Sigmoid colon (tissue), 4 donors: ENCODE results near the gene B3GNT5.

DNA sequence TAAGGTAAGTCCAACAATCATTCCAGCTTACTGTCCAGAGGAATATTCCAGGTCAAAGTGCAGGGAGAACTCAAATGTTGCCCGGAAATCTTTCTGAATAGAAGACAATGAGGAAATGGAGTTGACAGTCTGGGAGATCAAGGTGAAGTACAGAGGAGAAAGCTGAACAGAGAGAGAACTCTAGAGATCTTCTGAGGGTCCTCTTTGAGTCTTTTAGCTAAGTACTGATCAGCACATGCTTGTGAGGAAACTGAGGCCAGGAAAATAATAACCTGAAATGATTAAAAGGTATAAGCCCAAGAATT is 207.5 kb upstream of the ATP11B start:
- PRO-cap = no peak
- RAMPAGE, long total RNA, 4 experiments = no peak in any of the 4 experiments

DNA sequence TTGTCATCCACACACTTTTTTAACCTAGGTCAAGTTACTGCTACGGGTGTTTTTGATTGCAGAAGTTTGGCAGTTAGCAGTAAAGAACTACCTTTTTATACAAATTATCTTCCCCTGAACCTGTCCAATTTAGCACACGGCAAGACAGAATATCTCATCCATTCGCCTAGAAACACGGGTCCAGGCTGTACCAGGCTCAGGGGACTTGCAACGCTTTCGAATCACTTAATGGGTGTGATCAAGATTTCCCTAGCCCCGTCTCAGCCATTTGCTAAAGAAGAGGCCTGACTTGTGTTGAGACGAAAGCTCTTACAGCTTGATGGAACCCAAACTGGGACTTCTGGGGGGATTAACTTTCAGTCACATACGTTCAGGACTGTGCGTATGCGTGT is 596 bp upstream of the ATP11B start:
- PRO-cap = no peak
- RAMPAGE, long total RNA, 4 experiments = no peak in any of the 4 experiments

DNA sequence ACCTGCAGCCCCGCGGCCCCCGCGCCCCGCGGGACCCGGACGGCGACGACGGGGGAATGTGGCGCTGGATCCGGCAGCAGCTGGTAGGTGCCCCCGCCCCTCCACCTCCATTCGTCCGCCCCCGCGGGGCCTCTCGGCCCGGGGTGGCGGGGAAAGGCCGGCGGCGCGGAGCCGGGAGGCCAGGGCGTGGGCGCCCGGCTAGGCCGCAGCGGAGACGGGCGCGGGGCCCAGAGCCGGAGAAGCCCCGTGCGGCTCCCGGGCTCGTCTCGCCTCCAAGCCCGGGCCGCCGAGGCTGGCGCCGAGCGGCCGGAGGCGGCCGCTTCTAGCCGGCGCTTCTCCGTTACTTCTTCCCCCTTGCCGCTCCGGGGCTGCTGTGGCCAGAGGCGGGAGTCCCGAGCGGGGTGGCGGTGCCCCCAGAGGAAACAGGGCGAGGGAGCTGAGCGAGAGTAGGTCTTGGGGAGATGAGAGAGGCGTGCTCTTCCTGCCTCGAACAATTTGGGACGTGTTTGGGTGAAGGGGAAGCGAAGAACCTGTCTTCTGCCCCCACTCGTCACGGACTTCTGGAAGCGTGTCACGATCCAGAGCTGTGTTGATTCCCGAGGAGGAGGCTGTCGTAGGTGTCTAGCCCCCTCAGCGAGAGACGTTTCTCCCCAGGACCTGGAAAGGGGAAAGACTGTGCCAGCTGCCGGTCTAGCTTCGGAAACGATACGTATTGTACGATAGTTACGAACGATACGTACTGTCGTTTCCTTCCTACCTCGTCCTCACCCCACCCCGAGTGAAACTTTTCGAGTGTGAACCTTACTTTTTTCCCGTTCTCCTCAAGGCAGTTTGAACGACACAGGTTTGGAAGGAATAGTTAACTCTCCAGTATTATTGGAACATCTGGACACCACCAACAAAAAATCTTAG is 656 bp downstream of the ATP11B start:
- PRO-cap = unidirectional peak, minus-strand start at position 560 of the sequence
- RAMPAGE, long total RNA, 4 experiments = no peak in any of the 4 experiments

DNA sequence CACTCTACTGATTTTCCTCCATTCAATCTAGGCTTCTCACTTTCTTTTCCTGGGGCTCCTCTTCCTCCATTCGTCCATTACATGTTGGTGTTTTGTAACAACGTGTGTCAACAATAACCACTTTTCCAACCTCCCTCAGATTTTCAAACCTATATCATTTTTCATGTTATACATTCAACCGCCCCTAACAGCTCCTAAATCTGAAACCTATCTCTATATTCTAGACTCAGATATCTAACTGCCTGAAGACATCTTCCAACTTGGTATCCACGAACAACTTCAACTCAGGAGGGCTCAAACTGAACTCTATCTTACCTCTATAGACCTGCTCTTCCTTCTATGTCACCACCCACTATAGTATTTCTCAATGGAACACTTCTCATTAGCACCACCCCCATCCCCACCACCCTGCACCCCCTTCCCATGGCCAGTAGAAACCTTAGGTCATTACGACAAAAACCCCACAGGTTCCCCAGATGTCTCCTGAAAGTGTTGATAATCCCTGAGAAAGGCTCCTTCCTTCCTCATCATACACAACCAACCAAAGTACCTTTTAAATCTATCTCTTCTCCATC is 28.0 kb downstream of the DCUN1D1 start:
- PRO-cap = no peak
- RAMPAGE, long total RNA, 4 experiments = no peak in any of the 4 experiments

GRCh38 chr3:183038671-183039258 is 58.4 kb upstream of the DCUN1D1 start:
- PRO-cap = no peak
- RAMPAGE, long total RNA, 4 experiments = no peak in any of the 4 experiments

DNA sequence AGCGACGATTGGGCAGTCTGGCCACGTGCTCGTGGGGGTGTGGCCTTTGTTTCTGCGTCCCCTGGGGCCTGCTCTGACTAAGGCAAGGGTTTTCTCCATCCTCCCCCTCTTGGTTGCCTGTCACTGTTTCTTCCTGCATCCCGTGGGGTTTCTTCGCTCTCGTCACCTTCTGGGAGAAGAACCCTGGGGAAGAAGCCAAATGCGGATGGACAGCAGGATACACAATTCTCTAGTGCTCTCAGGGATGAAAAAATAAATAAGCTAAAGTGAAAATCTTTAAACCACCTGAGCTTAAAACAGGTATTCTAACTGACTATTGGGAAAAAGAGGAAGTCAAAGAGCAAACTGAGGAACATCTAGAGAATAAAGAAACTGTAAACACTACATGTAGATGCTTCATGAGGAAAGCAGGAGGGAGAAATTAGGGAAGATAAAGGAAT is 360 bp upstream of the MCCC1 start:
- PRO-cap = bidirectional peak, plus-strand start at position 126 of the sequence, minus-strand start outside the sequence
- RAMPAGE, long total RNA, 4 experiments = no peak in any of the 4 experiments

- PRO-cap = no peak
- RAMPAGE, long total RNA, 4 experiments = no peak in any of the 4 experiments
Observed at GRCh38 chr3:183153229-183153462, 9.4 kb downstream of the LAMP3 start.

GRCh38 chr3:183179150-183180023 is 16.9 kb upstream of the LAMP3 start:
- PRO-cap = no peak
- RAMPAGE, long total RNA, 4 experiments = no peak in any of the 4 experiments

GRCh38 chr3:183210486-183210813 is 42.6 kb upstream of the B3GNT5 start:
- PRO-cap = no peak
- RAMPAGE, long total RNA, 4 experiments = no peak in any of the 4 experiments

- PRO-cap = no peak
- RAMPAGE, long total RNA, 4 experiments = no peak in any of the 4 experiments
Observed at GRCh38 chr3:183212024-183212460, 41.0 kb upstream of the B3GNT5 start.

- PRO-cap = no peak
- RAMPAGE, long total RNA, 4 experiments = no peak in any of the 4 experiments
Observed at GRCh38 chr3:183224382-183224922, 28.6 kb upstream of the B3GNT5 start.

DNA sequence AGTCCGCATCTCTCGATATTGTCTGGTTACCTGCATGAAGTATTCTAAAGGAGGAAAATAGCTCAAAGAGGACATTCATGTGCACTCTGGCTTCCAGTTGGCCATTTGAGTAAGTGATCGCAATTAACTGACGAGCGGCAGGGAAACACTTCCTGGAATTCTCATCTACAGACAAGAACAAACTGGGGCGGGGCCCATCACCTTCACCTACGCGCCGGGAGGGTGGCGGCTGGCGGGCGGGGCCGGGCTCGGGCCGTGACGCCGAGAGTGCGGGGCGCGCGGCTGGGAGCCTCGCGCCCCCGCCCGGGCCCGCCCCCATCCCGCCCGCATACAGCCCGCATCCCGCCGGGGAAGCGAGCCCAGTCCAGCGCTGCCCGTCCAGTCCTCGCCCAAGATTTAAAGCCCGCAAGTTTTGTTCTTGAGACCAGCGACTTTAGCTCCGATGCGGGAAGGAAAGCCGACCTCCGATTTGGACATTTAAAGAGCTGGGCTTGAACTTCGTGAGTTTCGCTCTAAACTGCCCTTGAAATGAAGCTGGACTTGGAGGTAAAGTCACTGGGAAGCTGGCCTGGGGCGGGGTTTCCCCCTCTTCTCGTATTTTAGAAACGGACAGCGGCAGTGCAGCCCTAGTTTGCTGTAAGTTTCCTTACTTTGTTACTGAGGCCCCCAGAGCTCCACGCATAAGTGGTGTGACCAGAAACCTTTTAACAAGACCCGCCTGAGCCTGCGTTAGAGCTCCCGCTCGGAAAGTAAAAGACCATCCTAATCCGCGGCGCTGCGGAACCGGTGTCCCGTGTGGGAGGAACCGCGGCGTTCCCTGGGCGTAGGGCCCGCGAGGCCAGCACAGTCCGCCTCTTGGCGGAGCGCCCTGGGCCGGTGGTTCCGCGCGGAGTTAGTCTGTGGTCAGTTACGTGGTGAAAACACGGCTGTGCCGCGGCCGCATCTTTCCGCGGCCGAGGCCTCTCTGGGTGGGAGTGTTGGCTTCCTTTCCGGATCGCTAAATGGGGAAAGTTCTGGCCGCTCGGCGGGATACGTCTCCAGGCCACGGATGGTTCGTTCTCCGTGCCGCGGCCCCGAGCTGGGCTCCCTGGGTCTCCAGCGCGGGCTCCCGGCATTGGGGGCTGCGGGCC is at the start of gene B3GNT5:
B3GNT5 (plus strand) TSS at position 327 of the 1,130 bp plus-strand sequence.
- PRO-cap = unidirectional peak, plus-strand start at position 900 of the sequence
- RAMPAGE, long total RNA, 4 experiments = start-site peak on the plus strand in 3 of 4 experiments, centred at positions 345 to 359 of the sequence, 9 to 28 reads per replicate

DNA sequence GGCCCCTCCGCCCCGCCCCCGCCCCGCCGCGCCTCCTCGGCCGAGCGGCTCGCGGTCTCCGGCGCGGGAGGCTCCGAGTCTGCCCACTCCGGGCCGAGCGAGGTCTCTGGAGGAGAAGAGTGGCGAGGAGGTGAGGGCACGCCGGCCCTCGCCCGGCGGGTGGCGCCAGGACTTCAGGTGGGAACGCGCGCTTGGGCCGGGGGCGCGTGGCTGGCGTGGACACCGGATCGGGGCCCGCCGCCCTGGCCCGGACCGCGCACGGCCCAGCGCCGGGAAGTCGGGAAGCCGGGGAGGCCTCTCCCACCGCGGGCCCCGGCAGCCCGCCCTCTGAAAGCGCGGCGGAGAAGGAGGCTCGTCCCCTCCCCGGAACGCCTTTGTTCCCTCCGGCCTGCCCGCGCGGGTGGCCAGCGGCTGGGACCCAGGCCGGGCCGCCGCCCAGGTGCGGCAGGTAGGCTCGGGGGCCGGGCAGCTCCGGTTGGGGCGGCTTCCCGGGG is 1.1 kb downstream of the B3GNT5 start:
- PRO-cap = no peak
- RAMPAGE, long total RNA, 4 experiments = start-site peak on the plus strand in 2 of 4 experiments, centred at positions 58 to 63 of the sequence, 6 to 30 reads per replicate

DNA sequence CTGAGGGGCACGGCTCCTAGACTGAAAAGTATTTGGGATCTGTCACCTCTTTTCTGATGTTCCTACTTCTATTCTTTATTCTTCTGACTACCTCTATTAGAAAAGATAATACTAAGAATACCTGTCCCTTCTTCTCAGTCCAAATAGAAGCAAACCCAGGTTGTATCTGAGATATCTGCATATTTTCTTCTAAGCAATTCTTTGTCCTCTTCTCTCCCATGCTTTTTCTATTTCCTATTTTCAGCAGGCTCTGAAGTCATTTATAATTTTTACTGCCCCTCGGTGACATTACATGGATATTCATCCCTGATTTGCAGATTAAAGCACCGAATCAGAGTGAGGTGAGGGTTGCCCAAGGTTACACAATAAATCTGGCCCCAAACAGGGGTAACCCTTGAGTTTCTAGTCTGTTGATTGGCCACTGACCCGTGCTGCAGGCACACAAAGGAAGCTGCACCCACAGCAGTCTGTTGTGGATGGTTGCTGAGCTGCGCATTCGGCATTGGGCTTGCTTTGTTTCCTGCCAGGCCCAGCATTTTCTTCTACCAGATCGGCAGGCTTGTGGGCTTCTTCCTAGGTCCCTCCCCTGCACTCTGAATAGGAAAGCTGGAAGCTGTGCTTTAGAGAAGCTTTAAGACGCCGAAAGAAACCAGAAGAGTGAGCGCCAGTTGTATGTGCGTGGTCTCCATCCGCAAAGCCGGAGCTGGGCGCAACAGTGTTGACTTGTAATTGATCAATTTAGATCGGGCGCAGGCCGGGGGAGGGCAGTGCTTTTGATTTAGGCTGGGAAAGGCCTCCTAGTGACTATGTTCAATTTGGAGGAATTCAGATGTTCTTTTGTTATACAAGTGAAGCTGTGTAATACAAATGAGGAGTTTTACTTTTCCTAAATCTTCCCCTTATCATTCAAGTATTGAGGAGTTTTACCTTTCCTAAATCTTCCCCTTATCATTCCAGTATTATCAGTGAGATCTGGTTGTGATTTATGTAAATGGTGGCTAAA is 12.1 kb downstream of the B3GNT5 start:
- PRO-cap = no peak
- RAMPAGE, long total RNA, 4 experiments = no peak in any of the 4 experiments

DNA sequence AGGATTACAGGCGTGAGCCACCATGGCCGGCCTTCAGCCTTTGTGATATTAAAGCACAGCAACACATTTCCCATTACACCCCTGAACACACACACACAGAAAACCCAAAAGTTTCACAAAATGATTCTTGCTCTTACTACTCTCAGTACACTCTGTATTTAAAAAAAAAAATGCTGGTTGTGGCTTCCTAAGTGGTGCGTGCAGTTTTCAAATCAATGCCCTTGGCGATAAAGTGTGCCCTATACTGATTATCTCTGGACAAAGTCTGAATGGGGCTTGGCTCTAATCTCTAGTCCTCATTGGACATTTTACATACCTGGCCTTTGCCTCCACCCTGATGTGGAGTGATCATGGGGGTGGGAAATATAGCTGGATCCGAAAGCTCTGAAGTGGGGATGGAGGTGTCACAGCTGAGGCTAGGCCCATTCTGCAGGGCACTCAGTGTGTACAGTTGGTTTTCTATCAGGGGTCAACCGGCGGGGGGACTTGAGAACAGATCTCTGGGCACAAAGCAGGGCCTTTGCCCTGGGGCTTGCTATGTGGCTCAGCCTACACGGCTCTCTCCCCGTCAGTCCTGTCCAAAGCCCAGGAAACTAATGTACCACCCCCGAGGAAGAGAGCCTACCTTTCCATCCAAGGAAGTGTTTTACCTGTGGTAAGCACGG is 14.1 kb downstream of the B3GNT5 start:
- PRO-cap = no peak
- RAMPAGE, long total RNA, 4 experiments = no peak in any of the 4 experiments

- PRO-cap = no peak
- RAMPAGE, long total RNA, 4 experiments = no peak in any of the 4 experiments
Observed at GRCh38 chr3:183269358-183270469, 16.7 kb downstream of the B3GNT5 start.

GRCh38 chr3:183276585-183276995 is 23.5 kb downstream of the B3GNT5 start:
- PRO-cap = no peak
- RAMPAGE, long total RNA, 4 experiments = no peak in any of the 4 experiments

DNA sequence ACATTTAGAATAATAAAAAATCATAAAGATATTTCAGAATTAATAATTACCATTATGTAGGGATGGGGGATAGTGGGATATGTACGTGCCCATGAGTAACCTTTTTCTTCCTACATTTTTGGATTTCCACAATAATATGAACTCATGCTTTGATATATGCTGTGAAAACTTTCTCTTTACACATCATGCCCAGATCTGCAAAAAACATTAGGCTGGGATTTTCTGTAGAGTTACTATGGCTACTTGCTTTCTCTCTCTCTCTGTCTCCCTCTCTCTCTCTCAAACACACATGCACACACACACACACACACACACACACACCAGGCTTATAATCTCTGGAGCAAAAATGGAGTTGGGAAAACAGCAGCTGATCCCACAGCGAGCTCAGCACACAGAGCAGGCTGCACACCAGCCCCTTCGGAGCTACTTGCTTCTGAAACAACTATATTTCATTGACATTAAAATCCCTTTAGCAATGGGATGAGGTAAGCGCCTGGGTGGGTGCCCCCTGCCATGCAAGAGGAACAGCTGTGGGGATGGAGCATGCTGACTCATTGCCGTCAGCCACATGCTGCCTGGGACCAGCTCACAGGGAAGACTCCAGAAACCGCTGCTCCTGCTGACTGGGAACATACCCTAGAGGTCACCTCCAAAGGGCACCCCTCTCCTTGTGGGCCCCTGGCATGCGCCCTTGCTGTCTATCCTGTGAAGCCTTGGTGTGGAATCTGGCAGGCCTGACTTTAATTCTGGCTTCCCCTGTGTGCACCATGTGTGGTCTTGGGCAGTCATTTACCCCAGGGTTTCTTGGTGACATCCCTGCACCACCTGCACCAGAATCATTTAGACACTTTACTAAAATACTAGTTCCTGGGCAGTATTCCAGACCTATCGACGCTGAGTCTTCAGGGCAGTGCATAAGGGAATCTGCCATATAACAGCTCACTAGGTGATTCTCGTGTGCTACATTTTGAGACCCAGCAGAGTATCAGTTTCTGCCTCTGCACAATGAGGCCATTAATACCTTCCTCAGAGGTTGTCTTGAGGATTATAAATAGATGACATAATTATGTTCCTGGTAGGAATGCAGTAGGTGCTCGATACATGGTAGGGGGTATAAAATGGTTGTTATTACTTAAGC is 45.8 kb downstream of the B3GNT5 start:
- PRO-cap = no peak
- RAMPAGE, long total RNA, 4 experiments = no peak in any of the 4 experiments

- PRO-cap = no peak
- RAMPAGE, long total RNA, 4 experiments = no peak in any of the 4 experiments
Observed at GRCh38 chr3:183307529-183308227, 54.6 kb downstream of the B3GNT5 start.

DNA sequence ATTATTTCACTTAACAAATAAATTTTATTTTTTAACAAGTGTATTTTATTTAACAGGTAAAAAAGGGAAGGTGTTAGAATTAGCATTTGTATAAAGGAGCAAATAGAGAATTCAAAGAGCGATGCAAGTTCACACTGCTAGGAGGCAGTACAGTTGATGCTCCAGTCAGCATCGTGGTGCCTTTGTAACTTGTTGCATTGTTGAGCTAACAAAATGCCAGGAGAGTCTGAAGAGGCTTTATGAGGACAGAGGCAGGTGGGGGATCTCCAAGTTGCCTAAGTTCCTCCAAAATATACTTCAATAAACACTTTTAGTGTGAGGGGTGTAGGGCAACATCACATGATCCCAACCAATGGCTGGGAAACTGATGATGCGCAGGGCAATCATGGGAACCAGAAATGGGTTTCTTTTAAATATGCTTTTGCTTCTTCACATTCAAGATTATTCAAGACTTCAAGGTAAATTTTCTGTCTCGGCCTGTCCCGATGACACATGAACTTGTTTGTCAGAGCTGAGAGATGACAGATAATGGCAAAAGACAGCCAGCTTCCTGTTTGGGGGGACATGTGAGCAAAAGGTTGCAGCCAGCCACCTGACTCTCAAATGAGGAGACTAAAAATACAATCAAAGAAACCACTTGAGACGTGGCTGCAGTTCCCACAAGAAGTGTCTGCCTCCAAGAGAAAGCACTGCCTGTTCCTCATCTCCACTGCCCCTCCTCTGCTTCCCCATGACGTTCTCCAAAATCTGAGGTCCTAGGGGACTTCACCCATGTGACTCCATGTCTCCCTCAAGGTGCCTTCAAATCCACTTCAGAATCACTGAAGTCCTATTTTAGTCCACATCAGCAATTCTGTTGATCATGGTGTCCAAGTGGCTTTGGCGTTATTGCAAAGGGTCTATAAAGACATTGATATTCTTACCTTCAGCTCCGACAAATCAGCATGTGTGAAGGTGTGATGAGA is 39.3 kb downstream of the KLHL6 start:
- PRO-cap = no peak
- RAMPAGE, long total RNA, 4 experiments = no peak in any of the 4 experiments